ENCODE measurements around the genes PLA2G2D and FAM43B.

- PRO-cap: no peak
These were observed 58.7 kb downstream of the SLC66A1 start for GRCh38 chr1:19370798-19371340.

DNA sequence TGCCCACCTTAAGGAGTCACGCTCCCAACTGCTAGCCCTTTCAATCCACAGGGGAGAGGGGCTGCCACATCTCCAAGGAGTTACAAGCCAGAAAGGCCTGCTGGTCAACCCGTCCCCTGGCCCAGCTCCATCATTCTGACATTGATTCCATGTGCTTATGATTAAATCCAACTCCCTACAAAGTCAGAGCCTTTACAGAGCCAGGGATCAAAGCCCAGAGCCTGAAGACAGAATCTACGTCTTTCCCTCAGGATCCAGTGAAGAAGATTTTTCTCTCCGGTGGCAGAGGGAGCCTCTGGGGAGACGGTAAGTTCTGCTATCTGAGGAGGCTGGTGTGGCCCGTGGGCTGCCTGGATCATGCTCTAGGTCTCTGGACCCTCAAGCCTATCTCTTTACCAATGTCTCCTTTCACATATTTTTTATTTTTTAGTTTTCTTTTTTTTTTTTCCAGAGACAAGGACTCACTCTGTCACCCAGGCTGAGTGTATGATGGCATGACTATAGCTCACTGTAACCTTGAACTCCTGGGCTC is 61.2 kb downstream of the SLC66A1 start:
- PRO-cap: no peak

GRCh38 chr1:19424914-19425388 is 60.4 kb downstream of the CAPZB start:
- PRO-cap: no peak

DNA sequence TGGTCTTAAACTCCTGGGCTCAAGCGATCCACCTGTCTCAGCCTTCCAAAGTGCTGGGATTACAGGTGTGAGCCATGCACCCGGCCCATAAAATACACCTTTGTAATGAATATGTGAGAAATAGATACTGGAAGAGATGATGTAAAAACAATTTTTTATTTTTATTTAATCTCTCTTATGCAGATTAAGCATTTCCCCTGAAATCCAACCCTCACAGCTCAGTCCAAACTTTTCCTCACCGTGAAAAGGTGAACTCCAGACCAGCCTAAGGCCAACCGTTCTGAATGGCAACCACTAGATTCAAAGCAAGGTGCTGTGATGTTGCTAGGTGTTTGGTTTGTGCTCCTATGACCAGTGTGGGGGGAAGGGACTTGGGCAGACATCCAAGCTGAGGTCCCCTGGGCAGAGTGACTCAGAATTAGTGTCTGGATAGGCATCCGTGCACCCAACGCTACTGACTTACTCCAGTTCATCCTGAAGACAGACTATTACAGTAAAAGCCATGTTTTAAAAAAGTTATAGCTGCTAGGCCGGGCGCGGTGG is 45.0 kb downstream of the CAPZB start:
- PRO-cap: no peak

GRCh38 chr1:19468238-19468921 is 17.0 kb downstream of the CAPZB start:
- PRO-cap: no peak

DNA sequence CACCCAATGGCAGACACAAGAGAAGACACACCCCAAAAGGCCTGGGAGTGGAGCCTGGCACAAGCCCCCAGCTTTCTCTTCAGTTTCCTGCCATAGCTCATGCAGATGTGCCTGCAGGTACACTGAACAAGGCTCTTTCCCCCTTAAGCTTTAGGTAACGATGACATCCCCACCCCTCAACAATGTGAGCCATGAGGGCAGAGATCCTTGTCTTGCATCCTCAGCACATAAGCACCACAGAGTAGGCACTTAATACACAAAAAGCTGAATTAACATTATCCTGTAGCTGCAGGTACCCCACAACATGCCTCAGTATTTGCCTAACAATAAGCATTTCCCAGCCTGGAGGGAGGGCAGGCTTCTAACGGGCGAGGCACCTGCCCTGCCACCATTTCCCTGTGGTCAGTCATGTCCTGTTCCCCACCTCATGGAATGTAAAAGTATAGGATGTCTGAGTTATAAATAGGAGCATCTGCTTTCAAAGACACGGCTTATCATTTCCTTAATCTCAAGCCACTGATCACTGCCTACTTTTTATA is 3.6 kb downstream of the CAPZB start:
- PRO-cap: no peak

DNA sequence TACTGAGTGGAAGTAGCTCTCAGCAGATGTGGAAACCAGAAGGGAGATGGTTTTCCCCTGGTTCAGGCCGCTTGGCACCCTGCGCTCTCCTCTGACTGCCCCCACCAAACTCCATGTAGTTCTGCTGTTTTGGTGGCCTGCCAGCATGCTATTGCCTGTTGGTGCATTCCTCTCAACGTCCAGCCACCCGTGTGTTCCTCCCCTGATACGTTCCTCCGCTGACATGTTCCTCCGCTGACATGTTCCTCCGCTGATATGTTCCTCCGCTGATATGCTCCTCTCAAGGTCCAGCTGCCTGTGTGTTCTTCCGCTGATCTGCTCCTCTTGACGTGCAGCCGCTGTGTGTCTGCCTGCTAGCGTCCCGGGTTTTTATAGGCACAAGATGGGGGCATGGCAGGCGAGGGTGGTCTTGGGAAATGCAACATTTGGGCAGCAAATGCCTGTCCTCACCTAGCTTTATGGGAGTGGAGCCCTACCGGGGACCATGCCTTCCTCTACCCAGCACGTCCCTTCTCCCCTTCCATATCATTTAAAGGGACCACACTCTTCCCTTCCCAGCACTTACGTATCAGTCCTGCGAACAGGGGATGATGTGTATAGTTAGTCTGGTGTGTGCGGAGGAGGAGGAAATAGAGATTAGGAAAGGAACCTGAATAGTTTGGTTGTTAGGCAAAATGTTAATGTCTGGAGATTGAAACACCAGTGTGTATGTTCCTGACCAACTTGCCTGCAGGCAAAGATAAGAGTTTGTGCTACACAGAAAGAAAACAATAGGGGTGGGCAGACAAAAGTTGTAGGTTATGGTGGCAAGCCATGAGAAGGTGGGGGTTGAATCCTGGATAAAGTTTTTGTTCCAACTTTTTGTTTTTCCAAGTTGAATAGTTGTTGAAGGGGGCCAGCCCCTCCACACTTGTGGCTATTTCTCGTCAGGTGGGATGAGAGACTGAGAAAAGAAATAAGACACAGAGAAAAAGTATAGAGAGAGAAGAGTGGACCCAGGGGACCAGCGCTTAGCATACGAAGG is 40.5 kb upstream of the PLA2G5 start:
- PRO-cap: no peak

GRCh38 chr1:20119349-20119615 is at the start of gene PLA2G2D:
TSS of gene PLA2G2D (minus strand) at chr1:20119536.
- PRO-cap: no peak

DNA sequence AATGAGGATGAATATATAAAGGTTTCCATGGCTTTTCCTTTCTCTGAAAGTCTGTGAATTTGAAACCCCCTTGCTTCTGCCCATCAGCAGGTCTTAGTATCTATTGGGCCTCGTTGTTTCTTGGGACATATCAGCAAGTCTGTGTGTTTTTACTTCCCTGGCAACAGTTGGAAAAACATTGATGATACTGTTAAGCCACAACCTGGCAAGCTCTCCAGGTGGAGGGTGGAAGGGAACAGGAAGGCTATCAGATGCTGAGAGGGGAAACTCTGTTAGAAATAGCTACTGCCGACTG is 4.7 kb upstream of the PLA2G2D start:
- PRO-cap: no peak

DNA sequence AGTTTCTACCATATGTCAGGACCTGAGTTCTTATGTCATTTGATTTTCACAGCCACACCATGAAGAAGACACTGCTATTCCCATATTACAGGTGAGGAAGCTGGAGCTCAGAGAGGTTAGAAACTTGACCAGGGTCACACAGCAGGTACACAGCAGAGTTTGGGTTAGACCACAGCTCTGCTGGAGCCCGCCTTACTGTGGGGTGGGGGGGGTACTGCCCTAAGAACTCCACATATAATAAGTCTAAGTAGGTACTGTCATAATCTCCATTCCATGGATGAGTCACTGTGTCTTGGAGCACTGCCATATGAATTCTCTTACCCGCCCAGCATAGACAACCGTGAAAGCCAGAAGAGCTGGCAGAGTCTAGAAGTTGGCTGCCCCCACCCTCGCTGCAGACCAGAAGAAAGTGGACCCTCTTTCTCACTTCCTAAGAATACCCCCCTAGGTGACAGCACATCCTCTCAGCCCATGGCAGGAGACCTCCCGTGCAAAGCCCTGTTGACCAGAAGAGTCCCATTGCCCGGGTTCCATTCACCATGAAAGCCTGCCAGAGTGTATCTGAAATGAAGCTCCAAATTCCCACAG is 5.2 kb upstream of the PLA2G2D start:
- PRO-cap: no peak

- PRO-cap: no peak
These were observed 40.0 kb upstream of the VWA5B1 start for GRCh38 chr1:20250682-20251168.

GRCh38 chr1:20367206-20367598 is 76.5 kb downstream of the VWA5B1 start:
- PRO-cap: no peak

- PRO-cap: no peak
These were observed 5.7 kb downstream of the CAMK2N1 start for GRCh38 chr1:20480269-20480826.

GRCh38 chr1:20493810-20494932 is 8.2 kb upstream of the CAMK2N1 start:
- PRO-cap: unidirectional peak, plus-strand start at chr1:20494113

GRCh38 chr1:20552277-20552938 is at the start of gene FAM43B:
TSS of gene FAM43B (plus strand) at chr1:20552573.
- PRO-cap: no peak

GRCh38 chr1:20606334-20606748 is 17.4 kb downstream of the CDA start:
- PRO-cap: no peak

DNA sequence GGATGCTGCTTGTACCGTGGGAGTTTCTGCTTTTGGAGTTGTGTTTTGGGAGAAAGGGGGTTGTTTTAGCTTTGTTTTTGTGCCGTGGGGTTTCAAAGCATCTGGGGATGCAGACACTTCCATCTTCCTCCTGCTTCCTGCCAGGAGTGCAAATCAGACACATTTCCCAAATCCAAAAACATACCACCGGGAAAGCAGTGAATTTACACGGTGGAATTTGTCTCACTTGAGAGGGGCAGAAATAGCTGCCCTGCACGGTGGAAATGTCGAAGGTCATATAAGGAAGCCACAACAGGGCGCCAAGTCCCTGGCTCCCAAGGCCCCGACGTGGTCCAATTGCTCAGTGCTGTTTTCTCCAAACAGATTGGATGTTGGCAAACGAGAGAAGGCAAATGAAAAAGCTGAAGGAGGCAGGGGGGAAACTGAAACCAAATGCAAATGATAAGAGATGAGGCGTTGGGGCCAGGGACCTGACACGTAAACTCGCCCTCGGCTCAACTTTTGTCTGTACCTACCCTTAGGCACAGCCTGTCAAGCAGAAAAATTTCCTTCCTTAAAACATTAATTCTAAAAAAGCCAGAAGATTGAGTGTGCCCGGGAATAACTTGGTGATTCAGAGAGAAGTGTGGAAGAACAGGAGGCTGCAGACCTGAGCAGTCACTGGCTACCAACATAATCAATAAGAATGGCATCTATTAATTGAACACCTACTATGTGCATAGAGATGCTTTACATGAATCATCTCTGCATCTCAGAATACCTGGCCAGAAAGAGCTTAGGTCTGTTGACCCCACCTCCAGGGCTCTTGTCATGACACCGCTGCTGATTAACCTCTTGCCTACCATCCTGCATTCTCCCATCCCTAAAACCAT is 16.7 kb upstream of the PINK1 start:
- PRO-cap: no peak

- PRO-cap: no peak
These were observed 77.9 kb upstream of the HP1BP3 start for GRCh38 chr1:20865092-20865414.

DNA sequence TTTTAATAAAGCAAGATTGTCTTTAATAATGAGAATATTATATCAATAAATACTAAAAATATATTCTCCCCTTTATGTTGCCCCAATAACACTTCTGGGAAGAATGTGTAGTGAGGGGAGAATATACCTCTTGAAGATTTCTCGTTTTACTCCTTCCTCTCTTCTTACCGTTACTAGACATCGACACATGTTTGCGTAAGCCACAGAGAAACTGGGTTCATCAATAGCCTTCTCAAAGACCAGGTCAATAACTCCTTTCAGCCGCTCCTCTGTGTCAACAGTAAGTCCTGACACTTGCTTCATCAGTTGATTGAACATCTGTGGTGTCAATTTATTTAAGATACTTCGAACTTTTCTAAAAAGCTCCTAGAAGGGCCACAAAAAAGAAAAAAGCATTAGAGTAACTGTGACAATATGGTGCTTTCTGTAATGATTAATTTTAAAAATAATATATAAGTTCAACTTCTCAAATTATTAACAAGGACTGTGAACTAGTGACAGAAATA is 92.1 kb upstream of the HP1BP3 start:
- PRO-cap: no peak

DNA sequence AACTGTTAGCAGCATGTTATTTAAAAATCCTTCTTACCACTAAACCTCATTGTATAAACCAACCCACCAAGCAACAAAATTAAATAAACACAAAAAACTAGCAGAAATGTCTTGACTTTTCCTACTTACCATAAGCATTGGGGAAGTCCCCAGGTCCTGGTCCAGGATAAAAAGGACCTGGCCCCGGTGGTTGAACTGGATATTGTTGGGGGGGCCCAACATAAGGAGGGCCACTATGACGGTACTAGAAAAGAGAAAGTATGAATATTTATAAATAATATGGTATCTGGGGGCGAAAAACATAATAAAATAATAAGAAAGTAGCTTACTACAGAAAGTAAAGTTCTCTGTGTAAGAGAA is 193.1 kb upstream of the HP1BP3 start:
- PRO-cap: no peak

Data from pulmonary artery (tissue), 1 donor.